Hair follicular keratinocyte (primary cell): ENCODE measurements around a stretch of chr7.

GRCh38 chr7:131109535-131110285 lies 218.0 kb upstream of the MKLN1 start:
- RAMPAGE, long total RNA: no peak

- RAMPAGE, long total RNA: no peak
Measured at GRCh38 chr7:131334536-131335339, 7.1 kb downstream of the MKLN1 start.

- RAMPAGE, long total RNA: no peak
Measured at GRCh38 chr7:131553865-131554366, 2.5 kb downstream of the PODXL start.

DNA sequence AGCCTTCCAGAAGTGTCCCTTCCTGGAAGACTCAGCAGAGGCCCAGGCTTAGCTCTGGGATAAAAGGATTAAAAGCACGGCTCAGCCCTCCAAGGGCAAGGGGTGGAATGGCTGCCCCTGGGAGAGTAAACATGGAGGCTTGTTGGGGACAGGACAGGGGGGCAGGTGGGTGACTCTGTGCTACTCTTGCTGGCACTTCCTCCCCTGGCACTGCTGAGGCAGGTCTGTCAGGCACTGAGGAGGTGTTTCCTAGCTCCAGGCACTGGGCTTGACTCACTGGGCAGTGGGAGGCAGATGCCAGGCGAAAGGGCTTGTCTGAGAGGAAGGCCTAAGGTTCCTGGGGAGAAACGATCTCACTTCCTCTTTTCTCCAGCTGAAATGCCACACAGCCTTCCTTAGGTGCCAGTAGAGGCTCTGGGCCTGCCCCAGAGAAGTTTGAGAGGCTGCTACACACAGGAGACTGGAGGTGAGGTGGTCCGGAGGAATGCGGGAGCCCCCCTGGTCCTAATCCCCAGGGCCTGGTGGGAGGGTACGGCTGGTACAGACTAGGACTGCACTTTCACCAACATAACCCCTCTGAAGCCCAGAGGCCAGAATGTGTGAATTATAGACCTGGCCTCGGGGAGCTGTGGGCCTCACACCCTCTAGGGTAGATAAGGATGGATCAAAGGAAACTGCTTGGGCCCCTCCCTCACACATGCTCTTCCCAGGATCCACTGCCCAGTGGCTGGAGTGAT lies 63.2 kb upstream of the PODXL start:
- RAMPAGE, long total RNA: no peak

GRCh38 chr7:131628550-131629037 lies 72.2 kb upstream of the PODXL start:
- RAMPAGE, long total RNA: no peak

GRCh38 chr7:132251176-132251710 lies 325.0 kb downstream of the PLXNA4 start:
- RAMPAGE, long total RNA: no peak

DNA sequence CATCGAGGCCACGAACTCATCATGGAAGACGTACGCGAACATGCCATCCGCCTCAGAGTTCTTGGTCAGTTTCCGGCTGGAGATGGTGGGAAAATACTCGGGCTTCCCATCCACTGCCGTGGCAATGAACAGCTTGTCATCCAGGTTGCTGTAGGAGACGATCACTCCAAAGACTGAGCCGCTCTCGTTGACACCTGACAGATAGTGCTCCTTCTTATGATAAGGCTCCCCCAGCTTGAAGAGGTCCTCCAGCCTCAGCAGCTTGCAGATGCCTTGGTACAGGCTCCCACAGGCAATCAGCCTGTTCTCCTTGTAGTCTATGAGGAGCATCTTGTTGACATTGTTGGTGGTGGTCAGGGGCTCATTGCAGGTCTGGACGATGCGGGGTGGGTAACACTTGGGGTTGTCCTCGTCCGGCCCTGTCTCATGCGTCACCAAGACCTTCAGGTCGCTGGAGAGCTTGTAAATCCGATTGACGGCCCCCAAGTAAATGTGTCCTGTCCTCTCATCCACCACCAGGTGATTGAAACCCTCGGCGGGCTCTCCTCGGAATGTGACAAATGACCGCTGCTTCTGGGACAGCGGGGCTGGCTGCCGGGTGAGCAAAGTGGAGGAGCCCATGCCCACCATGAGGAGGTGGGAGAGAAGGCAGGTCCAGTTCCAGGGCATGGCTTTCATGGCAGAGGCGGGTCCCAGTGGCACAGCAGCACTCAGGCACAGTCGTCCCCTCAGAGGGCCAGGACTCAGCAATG lies 68.1 kb downstream of the PLXNA4 start:
- RAMPAGE, long total RNA: no peak

DNA sequence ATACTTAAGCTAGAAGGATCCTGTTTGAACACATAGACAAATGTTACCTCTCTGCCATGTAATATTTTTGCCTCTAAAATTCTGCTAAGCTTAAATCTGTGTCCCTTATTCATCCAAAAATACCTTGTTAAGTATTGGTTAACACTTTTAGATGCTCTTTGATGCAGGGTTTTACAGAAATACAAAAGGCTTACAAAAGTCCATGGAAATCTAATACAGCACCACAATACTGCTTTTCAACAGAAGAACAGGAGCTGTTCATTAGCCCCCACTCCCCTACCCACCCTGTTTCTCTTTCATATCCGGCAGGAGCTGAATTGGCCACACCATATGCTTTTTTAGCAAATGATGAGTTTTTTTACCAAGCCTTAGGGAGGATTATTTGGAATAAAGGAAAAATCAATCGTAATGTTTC lies 143.5 kb upstream of the LRGUK start:
- RAMPAGE, long total RNA: no peak

DNA sequence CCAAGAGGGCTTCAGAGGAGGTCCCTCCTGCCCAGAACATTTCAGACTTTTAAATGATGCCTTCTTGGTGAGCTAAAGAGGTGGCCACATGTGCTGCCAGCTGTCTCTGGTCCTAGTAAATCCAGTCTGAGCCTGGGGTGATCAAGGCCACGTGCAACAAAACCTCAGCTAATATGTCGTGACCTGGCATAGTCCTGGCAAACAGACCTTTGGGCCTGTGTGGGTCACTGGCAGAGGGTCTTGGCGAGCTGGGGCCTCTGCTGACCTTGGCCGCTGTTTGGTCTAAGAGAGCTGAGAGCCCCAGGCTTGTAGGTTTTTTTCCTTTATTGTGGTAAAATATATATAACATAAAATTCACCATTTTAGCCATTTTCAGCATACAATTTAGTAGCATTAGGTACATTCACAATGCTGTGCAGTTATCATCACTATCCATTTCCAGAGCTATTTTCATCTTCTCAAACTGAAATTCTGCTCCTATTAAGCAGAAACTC lies 43.4 kb upstream of the SLC35B4 start:
- RAMPAGE, long total RNA: no peak

DNA sequence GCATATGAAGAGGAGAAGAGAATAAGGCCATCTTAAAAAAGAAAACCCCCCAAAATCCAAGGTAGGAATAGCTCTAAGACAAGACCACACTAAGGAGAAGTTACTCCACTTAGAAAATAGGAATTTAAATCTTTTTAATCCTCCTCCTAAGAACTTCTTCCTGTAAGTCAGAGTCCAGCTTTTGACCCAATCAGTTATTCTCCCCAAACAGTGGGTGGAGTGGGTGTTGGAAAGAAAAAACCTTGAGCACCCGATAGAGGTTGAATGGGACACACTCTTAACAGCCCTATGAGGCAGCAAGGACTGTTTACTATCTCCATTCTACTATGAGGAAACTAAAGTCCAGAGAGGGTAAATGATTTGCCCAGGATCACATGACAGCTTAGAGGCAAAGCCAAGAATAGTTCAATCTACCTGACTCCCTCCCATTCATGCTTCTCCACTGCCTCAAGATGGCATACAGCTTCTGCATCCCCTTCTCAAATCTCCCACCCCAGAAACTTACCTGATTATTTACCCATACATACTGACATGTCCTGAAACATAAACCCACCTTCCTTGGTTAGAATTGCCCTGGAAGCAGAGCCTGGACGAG lies 57.5 kb upstream of the SLC35B4 start:
- RAMPAGE, long total RNA: no peak

GRCh38 chr7:134418894-134419390 lies 40.0 kb downstream of the AKR1B1 start:
- RAMPAGE, long total RNA: no peak

DNA sequence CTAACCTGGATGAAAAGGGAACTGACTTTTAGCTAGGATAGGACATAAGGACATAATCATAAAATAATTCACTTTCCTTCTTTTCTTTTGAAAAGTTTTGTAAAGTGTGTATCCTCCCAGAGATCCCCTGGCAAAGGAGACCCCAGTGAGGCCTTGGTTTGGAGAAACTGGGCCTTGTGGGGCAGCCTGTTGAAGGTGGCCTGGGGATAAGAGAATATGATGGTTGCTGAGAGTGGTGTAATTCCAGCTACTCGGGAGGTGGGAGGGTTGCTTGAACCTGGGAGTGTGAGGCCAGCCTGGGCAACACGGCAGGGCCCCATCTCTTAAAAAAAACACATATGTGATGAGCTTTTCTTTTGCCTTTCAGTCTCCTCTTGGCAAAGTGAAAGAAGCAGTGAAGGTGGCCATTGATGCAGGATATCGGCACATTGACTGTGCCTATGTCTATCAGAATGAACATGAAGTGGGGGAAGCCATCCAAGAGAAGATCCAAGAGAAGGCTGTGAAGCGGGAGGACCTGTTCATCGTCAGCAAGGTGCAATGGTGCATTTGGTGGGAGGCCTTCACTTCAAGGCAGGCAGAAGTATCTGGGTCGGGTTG lies 3.0 kb downstream of the AKR1B10 start:
- RAMPAGE, long total RNA: no peak

DNA sequence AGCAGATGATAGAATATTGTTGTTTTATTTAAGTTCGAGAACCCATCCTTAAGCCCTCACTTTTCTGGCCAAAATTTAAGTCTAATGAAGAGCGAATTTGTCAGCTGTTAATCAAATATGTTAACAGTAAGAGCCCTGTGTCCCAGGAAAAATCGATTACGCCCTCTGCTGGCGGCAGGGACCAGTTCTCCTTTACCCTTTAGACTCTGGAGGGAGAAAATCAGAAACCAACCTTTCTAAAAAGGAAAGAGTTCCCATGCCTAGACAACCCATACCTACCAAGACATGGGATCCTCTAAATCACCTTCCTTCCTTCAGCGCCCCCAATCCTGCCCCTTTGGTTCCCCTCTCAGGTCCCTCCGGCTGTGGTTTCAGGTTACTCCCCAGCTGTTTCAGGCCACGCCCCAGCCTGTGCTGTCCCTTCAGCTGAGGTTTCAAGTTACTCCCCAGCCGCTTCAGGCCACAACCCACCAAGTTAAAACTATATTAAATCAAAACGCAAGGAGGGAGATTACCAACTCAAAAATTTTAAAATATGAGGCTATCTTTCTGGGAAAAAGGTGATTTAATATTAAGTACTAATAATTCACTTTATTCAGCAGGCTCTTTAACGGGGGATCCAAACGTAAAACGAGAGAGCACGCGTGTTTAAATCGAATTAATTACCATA lies 1.4 kb upstream of the AKR1B15 start:
- RAMPAGE, long total RNA: no peak

DNA sequence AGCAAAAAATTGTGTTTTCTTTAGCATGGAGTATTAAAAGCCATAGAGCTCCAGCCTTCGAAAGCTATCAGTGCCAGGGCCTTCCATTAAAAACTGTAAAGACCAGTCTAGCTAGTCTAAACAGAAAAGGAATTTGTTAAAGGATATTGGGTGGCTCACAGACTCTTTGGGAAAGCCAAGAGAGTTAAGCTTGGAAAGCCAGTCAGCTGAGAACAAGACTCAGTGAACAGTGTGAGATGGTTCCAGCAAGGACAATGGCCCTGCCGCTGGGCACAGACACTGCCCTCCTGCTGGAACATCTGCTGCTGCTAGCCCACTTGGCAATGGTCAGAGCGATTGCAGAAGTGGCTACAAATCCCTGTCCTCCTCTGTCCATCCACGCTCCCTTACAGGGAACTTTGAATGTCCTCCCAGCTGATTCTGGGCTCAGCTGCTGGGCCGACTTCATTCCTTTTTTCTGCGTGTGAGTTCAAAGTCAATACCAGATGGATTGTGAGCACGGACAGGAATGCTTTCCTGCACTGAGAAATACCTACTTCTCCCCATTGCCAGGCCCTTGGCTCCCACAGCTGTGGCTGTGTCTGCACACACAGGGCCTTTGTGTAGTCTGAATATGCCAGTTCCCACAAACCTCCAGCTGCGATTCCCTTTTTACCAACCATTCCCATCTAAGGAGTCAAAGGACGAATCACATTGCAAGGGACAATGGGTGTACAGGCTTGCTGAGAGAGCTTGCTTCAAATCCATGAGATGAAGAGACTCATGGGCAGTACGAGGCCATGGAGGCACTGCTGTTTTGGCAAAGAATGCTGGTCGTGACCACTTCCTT lies 44.0 kb downstream of the BPGM start:
- RAMPAGE, long total RNA: no peak

DNA sequence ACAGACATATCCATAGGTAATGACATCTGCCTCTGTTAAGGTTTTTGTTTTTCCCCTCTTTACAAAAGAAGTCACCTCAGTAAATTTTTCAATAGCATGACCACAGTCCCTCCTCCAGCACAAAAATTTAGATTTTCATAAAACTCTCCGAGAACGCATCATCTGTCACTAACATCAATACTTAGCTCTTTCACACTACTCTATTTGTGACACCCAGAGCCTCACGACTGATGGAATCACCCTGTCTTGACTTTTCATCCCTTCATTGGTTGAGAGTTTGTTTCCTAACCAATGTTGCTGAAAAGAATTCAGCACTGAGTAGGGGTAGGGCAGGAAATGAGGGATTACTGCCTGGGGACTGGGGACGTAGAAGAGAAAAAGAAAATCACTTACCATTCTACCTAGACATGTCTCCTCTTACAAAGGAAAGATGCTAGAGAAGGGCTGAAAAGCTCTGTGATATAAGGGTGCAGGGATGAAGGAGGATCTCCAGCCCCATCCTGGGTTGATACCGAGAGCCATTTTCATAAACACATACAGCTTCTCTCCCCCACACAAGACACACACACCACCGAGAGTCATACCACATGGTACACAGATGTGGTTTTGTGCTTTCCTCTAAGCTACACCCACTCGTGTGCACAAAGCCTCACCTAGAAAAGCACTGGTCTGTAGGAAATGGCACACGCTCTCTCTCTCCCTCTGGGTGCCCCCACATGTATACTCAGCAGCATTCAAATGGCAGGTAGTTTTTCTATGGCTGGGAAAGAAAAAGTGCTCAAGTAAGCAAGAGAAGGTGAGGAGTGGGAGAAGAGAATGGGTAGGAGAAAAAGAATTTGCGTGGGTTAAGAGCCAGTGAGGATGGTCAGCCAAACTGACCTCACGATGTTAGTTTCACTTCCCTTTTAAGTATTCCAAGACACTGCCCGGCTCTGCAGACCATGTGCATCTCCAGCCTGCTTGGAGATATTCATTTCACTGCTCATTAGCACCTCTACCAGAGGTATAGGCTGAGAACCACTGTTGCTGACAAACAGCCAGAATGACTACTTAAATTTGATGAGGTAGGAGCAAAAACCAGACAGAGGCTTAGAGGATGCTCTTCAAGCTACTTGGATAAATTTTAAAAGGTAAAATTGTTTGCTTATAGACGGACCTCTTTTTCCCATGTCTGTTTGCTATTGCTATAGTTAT lies 85.8 kb downstream of the CALD1 start:
- RAMPAGE, long total RNA: no peak

DNA sequence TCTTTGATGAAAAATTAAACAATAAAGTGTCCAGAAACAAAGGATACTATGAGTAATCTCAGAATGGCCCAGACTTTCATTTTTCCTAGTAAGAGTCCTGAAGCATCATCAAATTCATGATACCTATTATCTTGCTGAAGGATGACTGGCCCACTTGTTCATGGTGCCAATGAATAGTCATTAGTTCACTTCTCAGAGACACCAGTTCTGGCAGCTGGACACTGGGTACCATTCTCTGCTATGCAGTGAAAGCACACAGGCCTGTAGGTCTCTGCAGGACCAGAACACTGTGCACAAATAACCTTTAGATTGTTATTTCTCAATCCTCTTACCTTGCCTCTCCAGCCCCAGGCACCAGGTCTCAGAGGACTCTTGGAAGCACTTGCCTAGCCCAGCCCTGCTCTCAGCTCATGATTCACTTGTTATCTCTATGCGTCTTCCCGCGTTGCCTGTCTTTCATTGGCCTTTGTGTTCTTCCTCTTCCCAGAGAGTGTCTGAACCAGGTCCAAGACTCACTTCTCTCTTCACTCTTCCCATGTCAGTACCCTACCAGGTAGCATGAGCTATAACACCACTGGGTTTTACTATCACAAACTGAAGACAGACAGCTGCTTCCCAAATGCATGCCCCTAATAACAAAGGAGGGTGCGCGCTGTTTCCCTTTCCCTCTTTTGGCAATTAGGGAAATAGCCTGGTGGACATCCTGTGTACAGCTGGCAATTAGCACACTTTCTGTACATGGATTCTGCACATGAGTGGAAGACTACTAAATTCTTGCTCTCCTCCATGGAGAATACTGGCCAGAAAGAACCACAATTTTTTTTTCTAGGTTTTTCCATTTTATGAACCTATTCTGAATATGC lies 97.9 kb upstream of the AGBL3 start:
- RAMPAGE, long total RNA: no peak

DNA sequence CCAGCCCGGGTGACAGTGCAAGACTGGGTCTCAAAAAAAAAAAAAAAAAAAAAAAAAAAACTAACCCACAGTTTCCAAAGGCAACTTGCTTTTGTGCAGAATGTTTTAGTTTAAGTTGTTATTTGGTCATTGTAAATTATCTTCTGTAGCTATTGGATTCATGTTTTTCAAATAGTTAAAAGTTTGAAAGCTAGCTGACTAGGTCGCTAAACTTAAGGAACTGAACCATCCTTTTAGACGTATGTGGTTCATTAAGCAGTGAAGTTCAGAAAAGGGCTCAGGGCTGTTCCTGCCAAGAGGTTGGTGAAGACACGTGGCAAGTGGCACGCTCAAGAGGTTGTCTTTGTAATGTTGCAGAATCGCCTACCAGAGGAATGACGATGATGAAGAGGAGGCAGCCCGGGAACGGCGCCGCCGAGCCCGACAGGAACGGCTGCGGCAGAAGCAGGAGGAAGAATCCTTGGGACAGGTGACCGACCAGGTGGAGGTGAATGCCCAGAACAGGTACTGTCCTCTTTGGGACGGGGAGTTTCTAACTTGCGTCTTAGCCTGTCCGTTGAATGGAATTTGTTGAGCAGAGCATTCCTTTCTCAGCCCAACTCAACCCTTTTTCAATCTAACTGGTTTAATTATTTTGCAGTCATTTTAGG lies 57.8 kb upstream of the AGBL3 start:
- RAMPAGE, long total RNA: no peak

DNA sequence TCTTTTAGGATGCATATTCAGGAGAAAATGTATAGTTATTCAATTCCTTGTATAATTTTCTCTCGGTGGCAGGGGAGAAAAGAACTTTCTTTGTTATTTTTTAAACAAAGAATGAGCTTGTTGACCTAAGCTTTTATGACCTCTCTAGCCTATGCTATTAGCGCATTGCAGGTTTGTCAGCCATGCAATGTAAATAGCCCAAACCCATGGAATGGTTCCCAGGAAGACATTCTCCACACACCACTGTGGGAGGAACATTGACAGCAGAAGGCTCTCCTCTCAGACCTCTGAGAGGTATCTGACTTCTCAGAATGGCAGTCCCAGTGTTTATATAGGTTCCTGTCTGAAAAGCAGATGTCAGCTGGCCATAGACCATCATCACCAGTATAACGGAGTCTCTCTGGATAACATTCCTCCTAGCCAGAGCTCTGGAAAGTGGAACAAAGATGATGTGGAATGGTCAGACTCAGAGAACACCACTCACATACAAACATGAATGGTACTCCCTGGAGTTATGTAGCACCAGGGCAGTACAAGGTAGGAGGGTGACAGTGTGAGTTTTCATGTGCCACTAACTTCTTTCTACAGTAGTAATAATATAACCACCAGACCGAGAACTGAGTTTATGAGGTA lies 19.5 kb upstream of the AGBL3 start:
- RAMPAGE, long total RNA: no peak

DNA sequence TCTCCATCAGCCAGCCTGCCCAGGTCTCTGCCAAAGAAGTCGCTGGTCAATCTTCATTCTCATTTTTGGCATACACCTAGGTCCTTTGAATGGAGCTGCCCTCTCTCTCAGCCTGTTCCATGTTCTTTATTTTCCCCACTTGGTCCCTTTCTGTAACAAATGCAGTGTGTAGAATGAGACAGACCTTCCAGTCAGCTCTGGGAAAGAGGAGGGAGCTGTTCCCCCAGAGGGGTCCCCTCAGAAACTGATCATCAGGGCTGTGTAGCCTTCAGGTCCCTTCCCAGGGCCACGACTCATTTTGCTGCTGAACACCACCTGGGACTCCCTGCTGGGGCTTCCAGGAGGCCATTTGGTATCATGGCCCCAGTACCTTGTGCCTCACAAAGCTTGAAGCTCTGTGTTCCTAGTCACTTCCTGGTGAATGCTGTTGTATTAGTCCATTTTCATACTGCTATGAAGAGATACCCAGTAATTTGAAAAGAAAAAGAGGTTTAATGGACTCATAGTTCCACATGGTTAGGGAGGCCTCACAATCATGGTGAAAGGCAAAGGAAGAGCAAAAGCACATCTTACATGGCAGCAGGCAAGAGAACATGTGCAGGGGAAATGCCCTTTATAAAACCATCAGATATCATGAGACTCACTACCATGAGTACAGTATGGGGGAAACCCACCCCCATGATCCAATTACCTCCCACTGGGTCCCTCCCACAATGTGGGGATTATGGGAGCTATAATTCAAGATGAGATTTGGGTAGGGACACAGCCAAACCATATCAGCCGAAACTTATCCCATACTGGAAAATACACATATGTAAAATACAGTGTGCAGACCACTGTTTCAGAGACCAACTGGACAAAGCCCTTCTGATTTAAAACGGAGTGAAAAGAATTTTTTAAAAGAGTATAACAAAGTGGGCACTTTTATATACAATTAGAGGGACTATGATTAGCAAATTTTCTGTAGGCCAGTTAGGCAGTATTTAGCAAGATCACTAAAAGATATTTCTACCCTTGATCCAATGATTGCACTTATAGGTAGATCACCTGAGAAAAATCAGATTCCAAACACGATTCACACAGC lies 8.2 kb downstream of the CYREN start:
- RAMPAGE, long total RNA: no peak

DNA sequence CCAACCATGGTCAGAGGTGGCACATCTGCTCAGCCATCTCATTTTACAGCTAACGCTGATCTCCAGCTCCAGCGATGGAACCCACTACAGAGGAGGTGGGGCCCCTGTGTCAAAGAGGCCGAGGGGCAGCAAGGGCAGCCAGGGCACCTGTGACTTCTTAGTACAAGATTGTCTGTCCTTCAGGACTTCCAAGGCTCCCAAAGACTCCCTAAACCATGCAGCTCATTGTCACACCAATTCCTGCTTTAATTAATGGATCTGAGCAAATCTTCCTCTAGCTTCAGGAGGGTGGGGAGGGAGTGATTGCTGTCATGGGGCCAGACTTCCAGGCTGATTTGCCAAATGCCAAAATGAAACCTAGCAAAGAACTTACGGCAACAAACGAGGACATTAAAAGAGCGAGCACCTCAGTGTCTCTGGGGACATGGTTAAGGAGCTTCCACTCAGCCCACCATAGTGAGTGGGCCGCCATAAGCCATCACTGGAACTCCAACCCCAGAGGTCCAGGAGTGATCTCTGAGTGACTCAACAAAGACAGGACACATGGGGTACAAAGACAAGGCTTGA lies 5.4 kb downstream of the CYREN start:
- RAMPAGE, long total RNA: no peak